Type B pancreatic cell (in vitro differentiated cells): ENCODE measurements around a stretch of chr9.

DNA sequence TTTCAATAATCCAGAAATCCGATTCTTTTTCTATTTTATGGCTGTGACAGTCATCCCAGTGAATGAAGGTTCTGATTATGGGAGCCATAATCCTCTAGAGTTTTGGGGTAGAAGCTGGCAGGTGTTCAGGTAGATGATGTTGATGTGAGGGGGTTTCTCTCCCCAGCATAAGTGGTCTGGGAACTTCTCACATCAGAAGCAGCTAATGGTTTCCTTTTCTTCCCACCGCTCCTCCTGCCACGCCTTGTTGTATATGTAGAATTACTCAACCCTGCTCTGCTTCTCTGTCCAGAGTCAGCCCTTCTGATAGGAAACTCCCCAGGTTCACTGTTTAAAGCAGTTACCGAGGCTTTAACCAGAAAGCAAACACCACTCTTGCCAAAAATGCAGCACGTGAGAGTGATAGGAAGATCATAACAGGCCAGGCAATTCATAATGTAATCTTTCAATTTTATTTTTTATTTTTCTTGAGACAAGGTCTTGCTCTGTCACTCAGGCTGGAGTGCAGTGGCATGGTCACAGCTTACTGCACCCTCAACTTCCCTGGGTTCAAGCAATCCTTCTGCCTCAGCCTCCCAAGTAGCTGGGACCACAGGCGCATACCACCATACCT, 10.5 kb upstream of the TMEM252 start:
- PRO-cap, result no peak

DNA sequence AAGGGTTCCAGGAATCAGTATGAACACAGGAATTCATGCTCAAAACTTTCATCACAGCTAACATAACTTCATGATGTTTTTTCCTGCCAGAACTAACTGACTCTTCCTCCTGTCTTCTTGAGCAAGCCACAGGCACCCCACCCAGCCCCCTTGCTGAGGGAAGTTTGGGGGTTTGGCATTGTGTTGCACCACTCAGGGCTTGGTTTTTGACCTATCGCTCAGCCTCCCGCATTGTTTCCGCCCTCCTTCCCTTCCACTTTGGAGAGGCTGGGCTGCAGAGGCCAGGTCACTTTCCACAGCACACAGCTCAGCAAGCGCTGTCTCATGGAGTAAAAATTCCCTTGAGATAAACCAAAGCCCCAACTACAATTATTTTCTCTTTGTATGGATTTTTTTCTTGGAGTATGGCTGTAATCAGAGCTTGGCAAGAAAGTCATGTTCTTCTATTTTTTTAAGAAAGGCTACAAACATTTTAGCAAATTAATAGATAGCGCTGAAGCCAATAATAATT, 19.9 kb upstream of the TMEM252 start:
- PRO-cap, result no peak

DNA sequence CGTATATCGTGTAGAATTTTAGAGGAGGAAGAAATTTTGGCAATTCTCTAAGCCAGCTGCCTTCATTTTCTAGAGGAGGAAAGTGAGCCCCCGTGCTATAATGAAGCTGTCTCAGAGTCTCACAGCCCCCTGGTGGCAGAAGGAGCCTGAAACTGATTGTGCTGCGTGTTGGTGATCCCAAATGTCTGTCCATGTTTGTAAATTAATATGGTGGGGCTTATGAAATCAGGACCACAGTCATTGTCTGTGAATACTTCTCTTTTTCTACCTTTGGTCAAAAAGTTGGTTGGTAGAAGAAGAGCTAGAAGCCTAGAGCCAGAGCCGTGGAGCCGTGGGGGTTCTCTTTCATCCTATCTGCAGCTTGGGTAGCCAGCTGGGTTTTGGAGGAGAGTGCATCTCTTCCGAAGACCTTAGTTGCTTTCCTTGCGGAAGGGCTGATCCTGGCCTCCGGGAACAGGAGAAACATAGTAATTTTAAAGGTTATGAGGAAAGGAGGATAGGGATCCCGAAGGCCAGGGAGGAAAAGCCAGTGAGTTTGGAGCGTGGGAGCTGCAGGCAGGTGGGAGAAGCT, 65.3 kb downstream of the PABIR1 start:
- PRO-cap, result no peak

GRCh38 chr9:68934695-68935046, 79.2 kb downstream of the PRKACG start:
- PRO-cap, result no peak

GRCh38 chr9:69035462-69035616, 213 bp upstream of the FXN start:
- PRO-cap, result no peak

GRCh38 chr9:69120924-69121620, 53.0 kb upstream of the TJP2 start:
- PRO-cap, result bidirectional peak, plus-strand start at chr9:69121340, minus-strand start at chr9:69121355

- PRO-cap, result no peak
These were observed 2.1 kb downstream of the TJP2 start for GRCh38 chr9:69176255-69176586.

GRCh38 chr9:69187257-69187858, 13.3 kb downstream of the TJP2 start:
- PRO-cap, result no peak

DNA sequence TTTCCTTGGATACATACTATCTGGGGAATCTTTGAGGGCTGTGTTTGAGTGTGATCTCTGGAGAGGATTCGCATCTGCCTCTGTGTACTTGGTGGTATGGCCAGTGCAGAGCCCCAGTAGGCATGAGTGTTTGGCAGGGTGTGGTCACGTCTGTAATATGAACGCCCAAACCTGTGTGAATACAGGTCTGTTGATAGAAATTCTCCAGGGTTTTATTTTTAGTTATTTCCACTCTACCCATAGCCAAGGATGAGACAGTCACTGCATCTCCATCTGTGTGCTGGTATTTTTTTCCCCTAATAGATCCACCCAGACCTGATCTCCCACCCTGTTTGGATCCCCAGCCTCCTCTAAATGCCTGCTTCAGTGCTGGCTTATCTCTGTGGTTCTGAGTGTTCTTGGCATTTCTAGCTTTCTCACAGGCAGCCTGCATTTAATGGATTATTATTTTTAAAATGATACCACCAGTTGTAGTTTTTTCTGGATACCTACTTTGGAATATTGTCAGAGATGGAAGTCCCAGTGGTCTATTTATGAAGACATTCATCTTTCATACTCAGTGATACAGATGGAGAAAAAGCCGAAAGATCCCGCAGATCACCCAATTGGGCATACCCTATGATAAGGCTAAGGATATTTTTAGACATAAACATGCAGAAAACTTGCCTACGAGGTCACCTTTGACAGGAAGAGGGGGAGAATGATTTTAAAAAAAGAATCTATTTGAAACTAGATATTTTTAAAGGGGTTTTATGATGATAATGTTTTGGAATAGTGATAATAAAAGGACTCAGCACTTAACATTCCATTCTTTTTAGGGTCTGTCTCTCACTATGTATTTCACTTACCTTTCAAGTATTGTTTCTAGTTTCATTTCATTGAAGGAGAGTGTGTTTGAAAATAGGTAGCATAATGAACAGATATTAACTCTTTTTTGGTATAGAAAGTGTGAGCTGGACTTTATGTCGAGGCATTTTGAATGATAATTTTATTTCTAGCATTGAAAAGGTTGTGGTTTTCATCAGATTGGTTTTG, 37.7 kb downstream of the TJP2 start:
- PRO-cap, result no peak

GRCh38 chr9:69227711-69228328, 53.7 kb downstream of the TJP2 start:
- PRO-cap, result no peak

GRCh38 chr9:69236794-69237291, 62.8 kb downstream of the TJP2 start:
- PRO-cap, result no peak

DNA sequence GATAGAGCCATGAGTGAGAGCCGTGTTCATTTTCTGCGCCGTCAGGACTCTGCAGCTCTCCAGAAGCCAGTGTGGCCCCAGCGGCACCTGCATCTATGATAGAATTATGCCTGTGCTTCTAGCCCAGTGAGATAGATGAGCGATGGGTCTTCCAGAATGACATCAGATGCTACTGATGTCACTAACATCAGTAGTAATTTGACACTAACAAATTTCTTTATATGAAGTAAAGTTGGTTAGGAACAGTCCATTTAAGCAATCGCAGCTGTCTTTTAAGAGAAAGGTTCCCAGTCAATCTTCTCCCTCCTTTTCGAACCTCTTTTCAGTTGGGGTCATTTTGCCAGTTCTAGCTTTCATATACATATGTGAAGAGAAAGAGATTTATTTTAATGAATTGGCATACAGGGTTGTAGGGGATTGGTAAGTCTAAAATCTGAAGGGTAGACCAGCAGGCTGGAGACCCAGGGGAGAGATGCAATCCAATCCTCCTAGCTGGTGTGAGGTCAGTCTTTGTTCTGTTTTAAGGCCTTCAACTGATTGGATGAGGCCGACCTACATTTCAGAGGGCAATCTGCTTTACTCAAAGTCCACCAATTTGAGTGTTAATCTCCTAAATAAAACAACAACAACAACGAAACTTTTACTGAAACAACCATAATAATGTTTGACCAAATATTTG, 68.0 kb upstream of the ENTREP1 start:
- PRO-cap, result no peak

GRCh38 chr9:69476115-69476517, 151.1 kb downstream of the ENTREP1 start:
- PRO-cap, result no peak

DNA sequence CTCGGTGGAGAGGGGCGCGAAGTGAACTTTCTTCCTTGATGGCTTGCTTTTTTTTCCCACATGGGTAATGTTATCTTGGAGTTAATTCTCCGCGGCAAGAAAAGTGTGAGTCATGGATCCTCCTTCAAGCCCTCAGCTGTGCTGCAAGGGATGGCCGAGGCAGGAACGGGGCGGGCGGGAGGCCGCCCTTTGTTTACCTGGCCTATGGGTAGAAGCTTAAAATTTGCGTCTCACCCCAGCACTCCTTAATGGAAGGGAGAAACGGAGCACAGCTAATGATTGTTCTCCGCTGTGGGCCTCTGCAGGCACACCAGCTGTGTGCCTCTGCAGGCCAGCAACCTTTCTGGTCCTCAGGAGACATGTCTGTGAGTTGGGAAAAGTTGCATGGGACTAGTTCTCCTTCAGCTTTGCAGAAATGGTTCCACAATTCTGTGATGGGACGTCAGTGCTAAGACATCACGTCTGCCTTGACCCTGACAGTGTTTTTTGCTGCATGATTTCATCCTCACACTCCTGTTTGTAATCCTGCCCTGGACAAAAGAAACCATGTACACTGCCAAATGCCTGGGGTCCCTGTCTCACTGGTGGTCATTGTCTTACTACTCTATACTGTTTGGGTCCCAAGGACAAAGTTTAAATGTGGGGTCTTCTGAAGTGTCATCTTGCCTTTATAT, 1.2 kb downstream of the MAMDC2 start:
- PRO-cap, result no peak

DNA sequence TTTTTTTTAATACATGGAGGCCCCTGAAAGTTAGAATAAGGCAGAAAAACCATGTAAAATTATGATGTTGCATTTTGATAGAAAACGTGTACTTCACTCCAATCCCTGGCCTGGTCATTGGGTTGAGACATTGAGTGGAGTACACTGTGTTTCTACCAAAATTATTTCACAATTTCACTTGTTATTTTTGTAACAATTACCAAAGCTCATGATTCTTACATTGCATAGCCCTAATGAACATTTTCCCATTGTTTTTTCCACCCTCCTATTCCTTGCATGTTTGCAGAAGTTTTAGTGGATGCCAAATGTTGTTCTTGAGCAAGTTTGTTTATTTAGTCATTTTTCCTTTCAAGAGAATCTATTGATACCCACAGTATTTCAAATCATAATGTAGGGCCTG, 21.9 kb downstream of the MAMDC2 start:
- PRO-cap, result no peak

DNA sequence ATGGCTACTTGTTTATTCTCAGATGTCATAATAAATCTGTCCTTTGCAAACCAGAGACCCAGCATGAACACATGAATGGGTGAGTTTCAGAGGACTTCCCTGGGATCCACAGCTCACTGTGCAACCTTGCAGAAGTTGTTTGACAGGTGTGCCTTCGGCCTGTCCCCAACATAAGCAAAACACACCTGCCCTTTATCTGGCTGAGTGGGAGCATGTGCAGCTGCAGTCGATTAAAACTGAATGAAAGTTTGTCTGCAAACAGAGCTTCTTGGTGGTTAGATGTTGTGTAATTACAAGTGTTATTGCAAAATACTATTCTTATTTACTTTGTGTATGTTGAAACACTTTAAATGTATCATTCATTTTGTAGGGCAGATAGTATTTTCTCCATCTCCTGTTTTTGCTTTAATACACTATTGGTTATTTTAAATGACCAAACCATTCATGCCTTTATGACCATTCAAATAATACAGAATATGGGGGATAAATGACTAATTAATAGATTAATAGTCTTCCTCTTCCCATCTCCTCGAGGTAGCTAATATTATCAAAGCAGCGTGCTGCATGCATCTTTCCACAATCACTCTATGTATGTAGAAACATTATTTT, 36.1 kb downstream of the MAMDC2 start:
- PRO-cap, result no peak

- PRO-cap, result no peak
These were observed 88.5 kb upstream of the SMC5 start for GRCh38 chr9:70170213-70170704.

GRCh38 chr9:70411649-70412711, 2.5 kb downstream of the KLF9 start:
- PRO-cap, result bidirectional peak, plus-strand start at chr9:70412268, minus-strand start at chr9:70412066; bidirectional peak, plus-strand start at chr9:70412972, minus-strand start at chr9:70412524

GRCh38 chr9:70479685-70480164, 65.3 kb upstream of the KLF9 start:
- PRO-cap, result bidirectional peak, plus-strand start at chr9:70480229, minus-strand start at chr9:70479945

GRCh38 chr9:70484489-70484990, 70.1 kb upstream of the KLF9 start:
- PRO-cap, result no peak